Neural progenitor cell (in vitro differentiated cells): ENCODE measurements around the gene PISD.

DNA sequence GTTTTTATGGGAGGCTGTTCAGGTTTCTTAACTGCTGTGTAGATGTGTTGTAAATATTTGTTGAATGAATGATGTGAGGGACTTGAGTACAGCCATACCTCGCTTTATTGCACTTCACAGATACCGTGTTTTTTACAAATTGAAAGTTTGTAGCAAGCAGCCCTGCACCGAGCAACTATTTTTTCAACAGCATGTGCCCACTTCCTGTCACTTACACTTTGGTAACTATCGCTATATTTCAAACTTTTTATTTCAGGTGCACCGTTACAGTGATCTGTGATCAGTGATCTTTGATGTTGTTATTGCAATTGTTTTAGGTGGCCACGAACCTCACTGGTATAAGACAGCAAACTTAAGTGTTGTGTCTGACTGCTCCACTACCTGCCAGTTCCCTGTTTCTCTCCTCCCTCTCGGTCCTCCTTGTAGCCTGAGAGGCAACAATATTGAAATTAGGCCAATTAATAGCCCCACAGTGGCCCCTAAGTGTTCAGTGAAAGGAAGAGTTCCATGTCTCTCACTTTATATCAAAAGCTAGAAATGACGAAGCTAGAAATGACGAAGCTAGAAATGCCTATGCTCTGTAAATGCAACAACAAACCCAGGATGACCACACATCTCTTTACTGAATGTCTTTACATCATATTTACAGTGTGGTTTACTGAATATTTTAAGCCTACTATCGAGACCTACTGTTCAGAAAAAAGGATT lies 946 bp downstream of the SFI1 start:
- RAMPAGE, long total RNA = no peak

DNA sequence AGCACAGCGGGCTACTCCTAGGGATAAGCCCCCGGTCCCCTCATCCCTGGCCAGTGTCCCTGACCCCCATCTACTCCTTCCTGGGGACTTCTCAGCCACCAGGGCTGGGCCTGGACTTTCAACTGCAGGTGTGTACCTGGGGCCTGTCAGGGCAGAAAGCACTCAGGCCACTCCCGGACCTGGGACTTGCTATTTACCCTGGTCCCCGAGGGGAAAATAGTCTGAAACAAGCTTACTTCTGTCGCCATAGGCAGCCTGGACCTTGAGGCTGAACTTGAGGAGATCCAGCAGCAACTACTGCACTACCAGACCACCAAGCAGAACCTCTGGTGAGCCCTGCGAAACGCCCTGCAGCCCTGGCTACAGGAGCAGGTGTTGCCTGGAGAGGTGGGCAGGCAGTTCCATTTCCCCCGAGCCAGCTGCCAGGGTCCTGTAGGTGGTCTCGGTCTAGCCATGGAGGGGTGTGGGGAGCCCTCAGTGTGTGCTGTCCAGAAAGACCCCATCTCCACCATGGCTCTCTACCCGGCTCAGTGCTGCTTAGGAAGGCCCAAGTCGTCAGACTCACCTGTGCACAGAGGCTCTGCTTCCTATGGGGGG lies 45.2 kb downstream of the PISD start:
- RAMPAGE, long total RNA = no peak

DNA sequence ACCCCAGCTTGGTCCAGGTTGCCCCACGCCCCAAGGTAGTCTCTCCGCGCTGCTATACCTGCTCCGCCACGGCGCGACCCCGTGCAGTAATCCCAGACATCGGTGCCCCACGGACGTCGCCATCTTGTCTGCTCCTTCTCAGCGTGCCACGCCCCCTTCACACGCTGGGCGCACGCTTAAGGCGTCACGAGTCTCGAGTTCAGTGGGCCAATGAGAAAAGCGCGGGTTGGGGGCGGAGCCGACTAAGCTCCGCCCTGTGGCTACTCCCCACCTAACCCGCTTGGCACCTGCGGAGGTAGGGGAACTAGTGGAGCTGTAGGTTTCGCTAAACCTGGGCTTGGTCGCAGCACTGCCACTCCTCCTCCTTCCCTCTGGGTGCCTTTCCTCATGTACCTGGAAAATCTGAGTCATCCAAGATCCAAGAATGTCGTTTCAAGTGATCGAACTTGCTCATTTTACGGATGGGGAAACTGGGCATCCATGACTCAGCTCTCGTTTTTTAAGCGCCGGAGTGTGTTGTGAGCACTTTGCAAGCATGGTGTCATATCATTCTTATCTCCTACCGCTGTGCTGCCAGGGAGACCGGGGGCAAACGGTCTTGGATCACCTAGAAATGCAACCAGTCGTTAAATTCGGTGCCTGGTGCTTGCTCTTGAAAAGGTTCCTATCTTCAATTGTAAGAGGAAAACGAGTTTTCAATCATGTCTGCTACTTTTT lies at the start of gene PISD:
Gene PISD (minus strand): TSS at position 130 of the 717 bp plus-strand sequence.
- RAMPAGE, long total RNA = no peak

- RAMPAGE, long total RNA = no peak
Observed at GRCh38 chr22:31676614-31677248, 14.7 kb upstream of the PISD start.

- RAMPAGE, long total RNA = no peak
Observed at GRCh38 chr22:31752931-31753525, 791 bp upstream of the DEPDC5 start.

DNA sequence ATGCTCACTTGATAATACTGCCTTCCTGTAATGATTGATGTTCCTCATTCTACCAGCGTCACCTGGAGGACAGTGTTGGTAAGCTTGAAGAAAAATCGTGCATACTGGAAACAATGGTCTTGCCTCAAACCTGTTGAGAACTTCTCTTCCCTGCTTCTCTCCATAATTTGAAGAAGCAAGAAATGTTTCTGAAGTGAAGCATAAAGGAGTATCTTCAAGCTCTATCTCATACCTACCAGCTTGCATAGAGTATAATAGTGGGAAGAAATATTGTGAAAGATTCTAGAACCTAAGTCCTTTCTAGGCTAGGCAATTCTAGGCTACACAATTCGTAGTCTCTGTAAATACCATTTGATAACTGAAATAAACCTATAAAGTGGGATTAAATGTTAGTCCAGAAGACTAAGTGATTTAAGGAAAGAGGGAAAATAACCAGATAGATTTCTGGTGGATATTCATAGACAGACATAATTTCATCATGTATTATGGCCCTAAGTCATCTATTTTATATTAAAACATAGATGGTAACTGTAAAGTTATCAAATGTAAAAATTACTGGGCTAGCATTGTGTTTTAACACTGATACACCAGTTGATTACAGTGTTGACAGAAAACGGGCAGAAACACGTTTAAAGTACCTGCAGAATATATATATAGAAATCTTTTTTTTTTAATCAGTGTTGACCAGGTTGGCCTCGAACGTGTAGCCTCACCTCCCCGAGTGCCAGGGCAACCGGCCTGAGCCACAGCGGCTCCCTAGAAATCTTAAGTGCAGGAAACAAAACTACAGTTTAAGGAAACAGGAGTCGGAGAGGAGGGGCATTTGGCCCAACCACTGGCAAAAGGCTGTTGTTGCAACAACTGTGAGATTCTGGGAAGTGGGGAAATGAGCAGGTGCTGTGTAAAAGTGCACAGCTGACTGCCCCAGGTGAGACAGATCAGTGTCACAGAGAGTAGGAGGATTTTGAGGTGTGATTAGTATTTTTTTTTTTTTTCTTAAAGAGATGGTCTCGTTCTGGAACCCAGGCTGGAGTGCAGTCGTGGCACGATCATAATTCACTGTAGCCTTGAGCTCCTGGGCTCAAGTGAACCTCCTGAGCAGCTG lies 3.4 kb downstream of the YWHAH start:
- RAMPAGE, long total RNA = no peak

DNA sequence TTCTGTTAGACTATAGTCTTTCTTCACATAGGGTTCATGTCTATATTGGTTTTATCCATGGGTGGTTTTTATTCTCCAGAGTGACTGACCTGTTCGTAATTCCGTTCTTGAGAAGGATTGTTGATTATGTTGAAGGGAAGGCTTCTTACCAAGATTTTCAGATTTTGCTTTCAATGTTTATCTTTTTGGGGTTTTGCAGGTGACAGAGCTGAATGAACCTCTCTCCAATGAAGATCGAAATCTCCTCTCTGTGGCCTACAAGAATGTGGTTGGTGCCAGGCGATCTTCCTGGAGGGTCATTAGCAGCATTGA lies 11.6 kb downstream of the YWHAH start:
- RAMPAGE, long total RNA = no peak

DNA sequence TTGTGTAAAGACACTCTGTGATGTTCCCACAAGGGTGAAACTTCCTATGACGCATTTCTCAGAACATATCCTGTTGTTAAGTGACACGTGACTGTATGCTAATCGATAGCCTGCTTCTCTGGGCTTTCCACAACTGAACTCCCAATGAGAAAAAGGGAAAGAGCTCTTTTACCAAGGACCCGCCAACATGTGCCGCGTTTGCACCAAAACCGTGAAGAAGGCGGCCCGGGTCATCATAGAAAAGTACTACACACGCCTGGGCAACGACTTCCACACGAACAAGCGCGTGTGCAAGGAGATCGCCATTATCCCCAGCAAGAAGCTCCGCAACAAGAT lies 3.8 kb upstream of the SLC5A1 start:
- RAMPAGE, long total RNA = no peak

- RAMPAGE, long total RNA = no peak
Observed at GRCh38 chr22:32354857-32355211, 2.8 kb upstream of the RFPL3 start.

GRCh38 chr22:32360068-32360758 lies 2.5 kb downstream of the RFPL3 start:
- RAMPAGE, long total RNA = no peak

DNA sequence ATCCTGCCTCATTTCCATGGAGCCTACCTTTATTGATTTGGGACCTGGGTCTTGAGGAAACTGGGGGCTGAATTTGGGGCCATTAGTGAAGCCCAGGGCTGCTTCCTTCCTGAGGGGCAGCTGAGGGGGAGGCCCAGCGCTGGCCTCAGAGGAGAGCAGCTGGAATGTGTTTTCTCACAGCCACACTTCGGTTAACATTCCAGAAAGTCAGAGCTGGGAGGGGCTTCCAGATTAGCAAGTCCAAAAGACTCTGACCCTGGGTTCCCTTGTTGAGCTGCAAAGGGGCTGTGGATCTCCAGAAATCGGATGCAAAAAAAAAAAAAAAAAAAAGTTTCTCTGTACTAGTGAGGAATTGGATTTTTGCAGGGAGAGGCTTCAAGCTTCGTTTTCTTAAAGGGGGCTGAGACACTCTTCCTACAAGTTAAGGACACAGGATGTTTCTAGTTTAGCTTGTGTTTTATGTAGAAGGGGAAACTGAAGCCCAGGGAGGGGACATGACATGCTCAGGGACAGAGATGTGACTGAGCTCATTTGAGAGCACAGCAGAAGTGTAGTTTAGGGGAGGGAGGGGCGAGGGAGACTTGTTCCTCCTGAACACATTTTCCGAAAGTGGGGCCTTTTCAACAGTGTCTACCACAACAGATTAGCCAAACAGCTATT lies 147.9 kb downstream of the FBXO7 start:
- RAMPAGE, long total RNA = no peak

- RAMPAGE, long total RNA = no peak
Observed at GRCh38 chr22:32649312-32650073, 152.0 kb upstream of the TIMP3 start.

- RAMPAGE, long total RNA = no peak
Observed at GRCh38 chr22:32800159-32800592, 1.3 kb upstream of the TIMP3 start.

DNA sequence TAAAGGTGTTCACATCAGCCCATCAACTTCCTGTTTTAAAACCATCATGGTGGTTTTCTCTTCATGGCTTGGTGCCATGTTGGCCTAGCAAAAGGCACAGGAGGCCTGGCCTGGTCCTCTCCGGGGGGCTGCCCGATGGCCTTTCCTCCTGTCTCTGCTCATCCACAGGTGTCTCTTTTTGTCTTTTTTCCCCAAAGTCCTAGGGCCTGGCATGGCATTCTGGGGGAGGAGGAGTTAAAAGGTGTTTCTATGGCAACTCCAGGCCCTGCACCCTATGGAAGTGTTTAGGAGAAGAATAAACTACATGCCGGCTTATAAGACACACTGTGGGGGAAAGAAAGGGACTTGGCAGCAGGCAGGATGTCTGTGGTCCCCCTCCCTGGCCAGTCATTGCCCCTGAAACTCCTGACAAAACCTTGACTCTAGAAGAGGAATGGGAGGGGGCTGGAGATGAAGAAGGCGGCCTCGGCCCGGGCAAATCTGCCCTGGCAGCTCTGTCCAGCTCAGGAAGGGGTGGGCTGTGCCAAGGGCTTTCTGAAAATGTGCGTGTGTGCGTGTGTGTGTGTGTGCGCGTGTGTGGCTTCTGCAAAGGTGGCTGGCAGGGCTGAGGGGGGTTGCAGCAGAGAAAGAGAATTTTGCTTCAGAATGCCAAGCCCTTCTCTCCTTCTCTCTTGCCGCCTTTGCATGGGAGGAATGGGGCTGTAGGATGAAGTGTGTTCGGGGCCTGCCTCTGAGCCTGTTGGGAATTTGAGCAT lies 3.1 kb downstream of the TIMP3 start:
- RAMPAGE, long total RNA = no peak

DNA sequence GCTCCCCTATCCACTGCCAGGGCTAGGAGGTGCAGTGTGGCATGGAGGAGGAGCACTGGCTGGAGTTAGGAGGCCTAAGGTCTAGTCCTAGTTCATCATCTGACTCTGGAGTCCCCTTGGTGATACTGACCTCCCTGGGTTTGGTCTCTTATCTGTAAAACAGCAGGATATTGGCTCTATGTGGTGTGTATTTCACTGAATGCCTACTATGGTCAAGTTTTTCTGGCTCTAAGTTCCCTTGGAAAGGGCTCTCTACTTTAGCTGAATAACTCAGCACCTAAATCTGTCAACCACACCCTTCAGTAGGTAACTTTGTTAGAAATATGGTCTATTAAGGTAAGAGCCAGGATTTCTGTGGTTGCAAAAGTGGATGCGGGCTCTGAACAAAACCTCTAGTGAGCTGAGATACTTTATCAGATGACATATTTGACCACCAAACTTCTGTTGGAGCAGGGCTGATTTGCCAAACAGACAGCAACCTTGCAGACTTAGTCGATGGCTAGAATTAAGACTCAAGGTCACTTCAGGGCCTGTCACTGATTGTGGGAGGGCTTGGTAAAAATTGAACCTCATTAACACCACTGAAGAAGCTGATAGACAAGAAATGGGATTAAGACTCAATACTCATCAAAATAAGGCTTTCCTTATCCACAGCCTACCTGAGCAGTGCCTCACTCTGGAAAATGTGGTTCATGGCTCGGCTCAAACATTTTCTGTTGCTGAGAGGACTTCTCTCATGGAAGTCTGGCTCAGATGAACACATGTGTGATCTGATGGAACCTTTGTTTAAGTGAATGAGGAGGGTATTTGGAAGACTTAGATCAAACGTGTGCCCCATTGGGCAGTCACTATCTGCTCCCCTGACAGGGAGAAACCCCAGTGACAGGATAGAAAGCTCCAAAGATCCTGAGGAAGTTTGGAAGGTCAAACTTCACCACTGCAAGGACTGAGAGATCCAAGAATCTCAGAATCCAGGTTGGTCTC lies 10.7 kb downstream of the TIMP3 start:
- RAMPAGE, long total RNA = no peak

- RAMPAGE, long total RNA = no peak
Observed at GRCh38 chr22:32816217-32816816, 14.8 kb downstream of the TIMP3 start.

DNA sequence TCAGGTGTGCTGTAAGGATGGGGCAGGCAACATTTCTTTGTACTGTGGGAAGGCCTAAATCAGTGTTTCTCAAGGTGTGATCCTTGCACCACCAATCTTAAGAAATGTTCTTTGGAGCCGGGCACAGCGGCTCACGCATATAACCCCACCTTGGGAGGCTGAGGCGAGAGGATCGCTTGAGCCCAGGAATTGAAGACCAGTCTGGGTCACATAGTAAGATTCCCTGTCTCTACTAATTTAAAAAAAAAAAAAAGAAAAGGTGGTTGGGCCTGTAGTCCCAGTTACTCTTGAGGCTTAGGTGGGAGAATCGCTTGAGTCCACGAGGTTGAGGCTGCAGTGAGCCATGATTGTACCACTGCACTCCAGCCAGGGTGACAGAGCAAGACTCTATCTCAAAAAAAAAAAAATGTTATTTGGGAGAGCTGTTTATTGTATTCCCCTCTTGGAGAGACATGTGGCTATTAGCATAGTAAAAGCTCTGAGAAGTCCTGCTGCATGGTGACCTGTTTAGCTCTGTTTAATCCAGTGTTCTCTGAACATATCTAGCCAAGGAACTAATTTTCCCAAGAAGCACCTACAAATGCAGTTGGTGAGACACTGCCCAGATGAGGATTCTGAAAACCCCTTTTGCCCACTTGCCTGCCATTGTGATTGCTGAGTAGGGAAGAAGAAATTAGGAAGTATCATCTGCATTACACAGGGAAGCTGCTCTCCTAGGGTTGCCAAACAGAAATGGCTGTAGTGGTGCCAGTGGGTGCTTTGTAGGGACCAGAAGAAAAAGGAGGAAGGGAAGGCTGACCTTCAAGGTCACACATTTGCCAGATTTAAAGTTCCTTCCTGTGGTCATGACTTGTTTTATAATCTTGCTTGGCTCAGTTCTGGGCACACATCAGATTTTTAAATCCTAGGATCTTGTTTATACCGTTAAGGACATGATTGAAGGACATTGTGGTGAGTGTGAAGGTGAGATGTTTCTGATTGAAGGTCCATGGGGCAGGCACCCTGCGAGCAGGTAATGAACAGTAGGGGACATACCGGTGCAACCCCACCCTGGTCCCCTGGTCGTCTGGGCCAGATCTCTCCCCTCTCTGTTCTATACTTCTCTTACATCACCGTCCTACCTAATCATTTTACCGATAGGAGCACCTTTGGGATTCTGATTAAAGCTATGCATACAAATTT lies 15.7 kb downstream of the TIMP3 start:
- RAMPAGE, long total RNA = no peak

GRCh38 chr22:32854096-32855047 lies 52.9 kb downstream of the TIMP3 start:
- RAMPAGE, long total RNA = no peak

DNA sequence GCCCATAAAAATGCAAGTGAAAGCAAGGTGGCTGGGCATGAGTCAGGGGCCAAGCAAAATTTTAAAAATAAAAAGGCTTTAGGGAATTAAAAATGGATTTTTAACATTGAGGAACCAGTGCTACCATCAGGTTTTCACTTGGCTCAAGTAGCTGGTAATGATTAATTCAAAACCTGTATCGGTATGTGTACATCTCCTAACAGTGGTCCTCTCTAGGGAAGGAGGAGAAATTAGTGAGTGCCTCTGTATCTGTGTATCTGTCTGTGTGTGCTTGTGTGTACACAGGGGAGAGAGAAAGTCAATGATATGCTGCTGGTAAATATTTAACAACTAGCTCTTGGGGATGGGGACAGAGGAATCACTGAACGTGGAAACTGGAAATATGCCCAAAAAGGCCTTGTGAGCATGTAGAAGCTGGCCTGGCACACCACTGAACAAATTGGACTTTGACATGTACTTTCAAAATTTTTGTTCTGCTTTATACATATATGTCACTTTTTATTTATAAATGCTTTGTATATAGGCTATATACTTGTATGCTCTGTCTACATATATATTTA lies 214.0 kb upstream of the SYN3 start:
- RAMPAGE, long total RNA = no peak

DNA sequence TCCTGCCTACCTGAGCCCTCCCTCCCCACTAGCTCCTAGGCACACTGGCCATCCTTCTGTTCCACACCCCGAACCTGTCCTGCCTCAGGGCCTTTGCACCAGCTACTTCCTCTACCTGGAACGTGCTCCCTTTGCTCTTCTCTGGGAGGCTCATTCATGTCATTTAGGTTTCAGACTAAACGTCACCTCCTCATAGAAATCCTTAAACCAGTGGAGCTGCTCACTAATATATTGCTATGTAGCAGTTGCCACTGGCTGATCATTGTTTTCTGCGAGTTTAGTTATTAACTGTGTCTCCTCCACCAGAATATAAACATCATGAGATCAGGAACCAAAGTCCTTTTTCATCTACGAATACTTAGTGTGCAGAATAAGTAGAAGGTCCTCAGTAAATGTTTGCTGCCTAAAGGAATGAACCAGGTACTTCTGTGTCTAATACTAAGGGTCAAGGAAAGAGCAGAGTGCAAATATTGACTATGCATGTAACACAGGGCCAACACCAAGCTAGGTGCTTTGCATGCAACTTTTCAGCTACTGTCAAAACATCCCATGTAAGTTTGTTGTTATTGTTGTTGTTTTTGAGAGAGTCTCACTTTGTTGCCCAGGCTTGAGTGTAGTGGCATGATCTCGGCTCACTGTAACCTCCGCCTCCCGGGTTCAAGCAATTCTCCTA lies 277.6 kb upstream of the SYN3 start:
- RAMPAGE, long total RNA = no peak